Kidney epithelial cell (primary cell): Measurements from ENCODE around the genes SNUPN, UBE2Q2 and IREB2.

GRCh38 chr15:75544913-75545357, 34.2 kb downstream of the PTPN9 start:
- RAMPAGE, long total RNA, result no peak
- RRBS, result no CpG with 5 or more reads among the region's 1 CpG

GRCh38 chr15:75625206-75626199, at the start of gene SNUPN:
SNUPN (minus strand) TSS chr15:75625725.
- RAMPAGE, long total RNA, result start-site peak on the minus strand at chr15:75625594-75625713, 83 and 352 reads in 2 replicates
- RRBS, result 1% methylated on average over 32 of the region's 67 CpGs

DNA sequence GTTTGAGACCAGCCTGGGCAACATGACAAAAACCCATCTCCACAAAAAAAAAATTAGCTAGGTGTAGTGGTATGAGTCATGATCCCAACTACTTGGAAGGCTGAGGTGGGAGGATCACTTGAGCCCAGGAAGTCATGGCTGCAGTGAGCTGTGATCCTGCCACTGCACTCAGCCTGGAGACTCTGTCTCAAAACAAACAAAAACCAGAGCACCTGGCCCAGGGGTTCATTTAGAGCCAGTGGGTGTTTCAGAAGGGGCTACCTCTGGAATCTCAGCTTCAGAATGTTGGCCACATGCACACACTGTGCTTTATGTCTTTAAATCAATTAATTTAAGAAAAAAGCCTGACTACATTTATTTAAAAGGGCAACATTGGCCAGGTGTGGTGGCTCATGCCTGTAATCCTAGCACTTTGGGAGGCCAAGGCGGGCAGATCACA, 2.2 kb upstream of the SNUPN start:
- RAMPAGE, long total RNA, result no peak
- RRBS, result no CpG with 5 or more reads among the region's 1 CpG

- RAMPAGE, long total RNA, result no peak
- RRBS, result no CpG with 5 or more reads among the region's 20 CpGs
These were observed 21.8 kb downstream of the SNX33 start for GRCh38 chr15:75669098-75670228.

DNA sequence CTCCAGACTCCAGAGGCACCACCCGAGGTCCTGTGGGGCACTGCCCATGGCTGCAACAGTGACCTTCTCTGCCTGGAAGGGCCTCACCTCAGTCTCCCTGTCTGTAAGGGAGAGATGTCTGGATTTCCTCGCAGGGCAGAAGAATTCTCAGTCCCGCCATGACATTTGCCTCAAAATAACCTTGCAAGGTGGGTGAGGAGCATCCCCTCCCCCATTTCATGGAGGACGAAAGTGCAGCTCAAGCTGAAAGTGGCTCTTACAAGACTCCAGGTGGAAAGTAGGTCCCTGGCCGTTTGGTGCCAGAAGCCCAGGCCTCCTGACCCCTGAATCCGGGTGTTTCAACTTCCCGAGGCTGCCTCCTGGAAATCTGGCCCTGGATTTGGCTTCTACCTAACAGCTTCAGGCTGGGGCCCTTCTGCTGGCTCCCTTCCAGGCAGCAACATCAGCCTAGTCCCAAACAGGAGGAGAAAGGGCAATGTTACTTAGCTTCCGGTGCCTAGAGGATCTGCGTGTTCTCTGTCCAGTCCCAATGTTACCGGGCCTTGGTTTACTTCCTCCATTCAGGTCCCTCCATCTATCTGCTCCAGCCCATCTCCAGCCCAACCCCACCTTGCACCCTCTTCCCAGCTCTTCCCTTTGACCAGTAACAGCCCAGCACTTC, 776 bp upstream of the CSPG4 start:
- RAMPAGE, long total RNA, result no peak
- RRBS, result no CpG with 5 or more reads among the region's 10 CpGs

DNA sequence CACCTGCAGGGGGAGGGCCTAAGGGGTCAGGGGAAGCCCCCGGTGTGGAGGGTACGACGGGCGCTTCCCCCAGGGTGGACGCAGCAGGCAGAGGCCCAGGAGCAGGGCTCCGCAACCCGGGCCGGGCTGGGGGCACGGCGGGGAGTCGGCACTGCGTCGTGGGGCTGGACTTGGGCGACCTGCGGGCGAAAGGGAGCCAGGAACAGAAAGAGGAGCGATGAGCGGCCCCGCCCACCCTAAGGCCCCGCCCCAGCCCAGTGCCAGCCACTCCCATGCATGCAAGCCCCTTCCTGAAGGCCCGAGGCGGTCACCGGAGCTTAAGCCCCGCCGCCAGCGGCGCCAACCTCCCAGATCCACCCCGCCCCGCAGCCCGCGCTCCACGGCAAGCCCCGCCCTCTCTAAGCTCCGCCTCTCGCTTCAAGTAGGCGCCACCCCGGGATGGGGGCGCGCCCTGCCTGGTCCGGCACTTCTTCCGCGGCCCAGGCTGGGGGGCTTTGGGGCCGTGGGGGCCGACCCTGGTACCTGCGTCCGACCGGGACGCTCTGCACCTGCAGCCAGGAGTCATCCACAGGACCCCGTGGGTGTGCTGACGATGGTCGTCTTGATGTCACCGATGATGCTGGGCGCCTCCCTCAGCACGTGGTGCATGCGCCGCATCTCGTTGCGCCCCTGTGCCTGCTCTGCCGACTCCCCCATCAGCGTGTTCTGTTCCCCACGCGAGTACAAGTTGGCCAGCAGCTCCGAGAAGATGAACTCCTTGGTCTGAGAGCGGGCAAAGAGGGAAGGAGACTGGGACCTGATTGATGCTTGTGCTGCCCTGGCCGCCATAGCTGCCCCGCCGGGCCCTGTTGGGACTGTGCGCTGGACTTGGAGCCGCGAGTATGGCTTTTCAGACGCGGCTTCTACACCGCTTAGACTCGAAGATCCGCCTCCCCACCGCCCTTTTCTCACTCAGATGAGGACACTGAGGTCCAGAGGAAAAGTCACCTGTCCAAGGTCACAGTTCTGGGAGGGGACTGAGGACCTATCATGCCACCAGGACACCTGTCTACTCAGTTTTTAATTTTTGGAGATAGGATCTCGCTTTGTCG, 14.9 kb downstream of the ODF3L1 start:
- RAMPAGE, long total RNA, result no peak
- RRBS, result 3% methylated on average over 12 of the region's 78 CpGs

DNA sequence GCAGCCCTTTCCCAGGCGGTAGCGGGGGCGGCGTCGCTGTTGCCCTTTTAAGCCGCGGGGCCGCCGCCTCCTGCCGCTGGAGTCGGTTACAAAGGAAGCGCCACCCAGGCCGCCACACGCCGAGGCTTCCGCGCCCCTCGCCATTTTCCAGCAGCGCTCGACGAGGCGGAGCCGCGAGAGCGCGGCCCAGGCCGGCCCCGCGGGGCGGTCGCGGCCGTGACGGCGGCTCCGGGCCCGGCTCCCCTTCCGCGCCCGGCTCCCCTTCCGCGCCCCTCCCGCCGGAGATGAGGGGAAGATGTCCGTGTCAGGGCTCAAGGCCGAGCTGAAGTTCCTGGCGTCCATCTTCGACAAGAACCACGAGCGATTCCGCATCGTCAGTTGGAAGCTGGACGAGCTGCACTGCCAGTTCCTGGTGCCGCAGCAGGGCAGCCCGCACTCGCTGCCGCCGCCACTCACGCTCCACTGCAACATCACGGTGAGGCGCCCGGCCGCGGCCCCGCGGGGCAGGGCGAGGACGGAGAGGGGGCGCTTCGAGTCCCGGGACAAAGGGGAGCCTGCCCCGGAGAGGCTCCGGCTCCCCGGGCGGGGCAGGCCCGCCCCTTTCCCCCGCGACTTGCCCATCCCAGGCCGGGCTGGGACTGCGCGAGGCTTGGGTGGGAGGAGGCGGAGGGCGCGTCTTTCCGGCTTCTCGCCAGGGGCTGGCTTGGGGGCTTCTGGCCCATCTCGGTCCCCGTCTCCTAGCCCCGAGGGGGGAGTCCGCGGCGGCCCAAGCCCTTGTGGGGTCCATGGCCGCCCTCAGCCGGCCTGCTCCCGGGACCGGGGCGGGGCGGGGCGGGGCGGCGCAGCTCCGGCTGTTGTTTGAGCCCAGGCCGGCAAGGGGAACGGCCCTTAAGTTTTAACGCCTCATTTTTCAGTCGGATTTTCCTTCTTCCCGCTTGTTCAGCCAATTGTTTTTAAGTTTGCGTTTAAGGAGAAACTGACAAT, at the start of gene UBE2Q2:
UBE2Q2 (plus strand) TSS at position 76 of the 984 bp plus-strand sequence.
- RAMPAGE, long total RNA, result start-site peak on the plus strand centred at position 238 of the sequence, 73 bp wide, 68 and 49 reads in 2 replicates
- RRBS, result 5% methylated on average over 34 of the region's 108 CpGs

GRCh38 chr15:76150883-76151421, 91.2 kb downstream of the TMEM266 start:
- RAMPAGE, long total RNA, result no peak
- RRBS, result no CpG with 5 or more reads among the region's 8 CpGs

- RAMPAGE, long total RNA, result no peak
- RRBS, result no CpG with 5 or more reads among the region's 2 CpGs
These were observed 25.0 kb downstream of the ETFA start for GRCh38 chr15:76286320-76286562.

DNA sequence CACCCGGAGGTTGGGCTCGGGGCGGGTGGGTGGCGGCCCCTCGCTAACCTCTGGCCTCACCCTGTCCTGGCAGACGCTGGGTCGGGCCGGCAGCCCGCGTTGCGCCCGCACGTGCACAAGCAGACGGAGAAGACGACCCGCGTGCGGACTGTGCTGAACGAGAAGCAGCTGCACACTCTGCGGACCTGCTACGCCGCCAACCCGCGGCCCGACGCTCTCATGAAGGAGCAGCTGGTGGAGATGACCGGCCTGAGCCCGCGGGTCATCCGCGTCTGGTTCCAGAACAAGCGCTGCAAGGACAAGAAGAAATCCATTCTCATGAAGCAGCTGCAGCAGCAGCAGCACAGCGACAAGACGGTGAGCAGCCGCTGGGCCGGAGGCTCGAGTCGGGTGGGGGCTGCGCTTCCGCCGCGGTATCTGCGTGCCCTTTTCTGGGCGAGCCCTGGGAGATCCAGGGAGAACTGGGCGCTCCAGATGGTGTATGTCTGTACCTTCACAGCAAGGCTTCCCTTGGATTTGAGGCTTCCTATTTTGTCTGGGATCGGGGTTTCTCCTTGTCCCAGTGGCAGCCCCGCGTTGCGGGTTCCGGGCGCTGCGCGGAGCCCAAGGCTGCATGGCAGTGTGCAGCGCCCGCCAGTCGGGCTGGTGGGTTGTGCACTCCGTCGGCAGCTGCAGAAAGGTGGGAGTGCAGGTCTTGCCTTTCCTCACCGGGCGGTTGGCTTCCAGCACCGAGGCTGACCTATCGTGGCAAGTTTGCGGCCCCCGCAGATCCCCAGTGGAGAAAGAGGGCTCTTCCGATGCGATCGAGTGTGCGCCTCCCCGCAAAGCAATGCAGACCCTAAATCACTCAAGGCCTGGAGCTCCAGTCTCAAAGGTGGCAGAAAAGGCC, 3.9 kb downstream of the ISL2 start:
- RAMPAGE, long total RNA, result no peak
- RRBS, result 2% methylated on average over 7 of the region's 69 CpGs

- RAMPAGE, long total RNA, result no peak
- RRBS, result no CpG with 5 or more reads among the region's 11 CpGs
These were observed 8.1 kb downstream of the PSTPIP1 start for GRCh38 chr15:77002877-77003527.

DNA sequence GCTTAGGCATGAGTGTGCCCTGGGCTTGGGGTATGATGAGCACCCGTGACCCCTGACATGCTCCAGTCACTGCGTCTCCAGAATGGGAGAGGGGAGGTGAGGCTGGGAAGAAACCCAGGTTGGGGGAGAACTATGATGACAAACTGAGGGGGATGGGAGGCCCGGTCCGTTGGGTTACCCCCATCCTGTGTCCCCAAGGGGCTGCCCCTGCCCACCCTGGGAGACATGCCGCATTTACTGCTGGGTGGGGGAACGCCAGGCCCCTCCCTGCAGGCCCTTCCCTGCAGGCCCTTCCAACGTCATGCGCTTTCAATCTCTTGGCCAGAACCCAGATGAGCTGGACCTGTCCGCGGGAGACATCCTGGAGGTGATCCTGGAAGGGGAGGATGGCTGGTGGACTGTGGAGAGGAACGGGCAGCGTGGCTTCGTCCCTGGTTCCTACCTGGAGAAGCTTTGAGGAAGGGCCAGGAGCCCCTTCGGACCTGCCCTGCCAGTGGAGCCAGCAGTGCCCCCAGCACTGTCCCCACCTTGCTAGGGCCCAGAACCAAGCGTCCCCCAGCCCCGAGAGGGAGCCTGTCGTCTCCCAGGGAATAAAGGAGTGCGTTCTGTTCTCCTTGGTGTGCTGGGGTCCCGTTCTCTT, 34.1 kb downstream of the TSPAN3 start:
- RAMPAGE, long total RNA, result no peak
- RRBS, result no CpG with 5 or more reads among the region's 19 CpGs

DNA sequence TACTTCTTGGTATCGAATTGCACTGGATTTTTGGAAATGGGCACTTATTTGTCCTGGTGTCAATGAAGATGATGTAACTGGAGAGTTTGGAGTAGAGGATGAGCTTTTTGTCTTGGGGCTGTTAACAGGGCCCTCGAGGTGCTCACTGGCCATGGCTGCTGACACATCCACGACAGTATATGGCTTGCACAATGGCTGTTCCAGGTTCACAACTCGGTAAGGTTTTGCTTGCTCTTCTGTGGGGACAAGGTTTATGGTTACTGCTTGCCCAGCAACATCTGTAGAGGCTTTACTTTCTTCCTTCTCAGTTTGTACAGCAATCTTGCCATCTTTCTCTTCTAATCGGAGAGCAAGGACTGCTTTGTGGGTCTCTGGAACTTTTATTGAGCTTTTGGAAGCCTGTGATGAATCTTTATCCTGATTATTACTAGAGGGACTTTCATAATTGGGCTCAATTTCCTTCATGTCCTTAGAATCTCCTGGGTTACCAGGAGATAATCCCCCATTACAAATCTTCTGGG, 109.5 kb upstream of the TSPAN3 start:
- RAMPAGE, long total RNA, result no peak
- RRBS, result no CpG with 5 or more reads among the region's 5 CpGs

DNA sequence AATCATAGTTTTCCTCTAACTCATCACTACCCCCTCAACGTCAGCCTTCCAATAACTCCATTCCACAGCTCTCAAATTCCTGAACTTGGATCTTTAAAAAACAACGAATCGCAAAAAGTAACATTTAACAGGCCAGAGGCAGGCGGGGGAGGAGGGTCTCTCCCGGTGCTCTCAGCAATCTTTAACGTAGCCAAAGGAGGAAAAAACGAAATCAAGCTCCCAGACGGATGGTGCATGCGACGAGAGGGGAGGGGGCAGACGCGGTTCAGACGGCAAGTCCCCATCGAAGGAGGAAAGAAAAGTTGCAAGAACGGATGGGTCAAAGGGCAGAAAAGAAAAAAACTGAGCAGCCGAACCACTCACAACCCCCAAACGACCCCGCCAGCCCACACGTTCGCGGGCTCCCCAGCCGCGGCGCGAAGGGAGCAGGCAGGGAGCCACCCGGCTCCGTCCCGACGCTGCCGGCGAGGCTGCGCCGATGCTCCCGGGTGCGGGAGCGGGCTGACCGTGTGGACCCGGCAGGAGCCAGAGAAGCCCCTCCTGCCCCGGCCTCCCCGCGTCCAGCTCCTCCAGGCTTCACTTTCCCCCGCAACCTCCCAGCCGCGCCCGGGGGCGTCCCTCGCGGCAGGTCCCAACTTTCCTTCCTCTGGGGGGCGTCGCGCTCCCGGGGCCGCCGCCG, 705 bp downstream of the PEAK1 start:
- RAMPAGE, long total RNA, result no peak
- RRBS, result 1% methylated on average over 17 of the region's 55 CpGs

- RAMPAGE, long total RNA, result no peak
- RRBS, result no CpG with 5 or more reads among the region's 6 CpGs
These were observed 66.3 kb downstream of the HMG20A start for GRCh38 chr15:77486919-77487554.

GRCh38 chr15:77507153-77508268, 86.8 kb downstream of the HMG20A start:
- RAMPAGE, long total RNA, result no peak
- RRBS, result no CpG with 5 or more reads among the region's 15 CpGs

- RAMPAGE, long total RNA, result no peak
- RRBS, result 2% methylated on average over 44 of the region's 110 CpGs
These were observed 187.3 kb upstream of the LINGO1 start for GRCh38 chr15:77819687-77820753.

DNA sequence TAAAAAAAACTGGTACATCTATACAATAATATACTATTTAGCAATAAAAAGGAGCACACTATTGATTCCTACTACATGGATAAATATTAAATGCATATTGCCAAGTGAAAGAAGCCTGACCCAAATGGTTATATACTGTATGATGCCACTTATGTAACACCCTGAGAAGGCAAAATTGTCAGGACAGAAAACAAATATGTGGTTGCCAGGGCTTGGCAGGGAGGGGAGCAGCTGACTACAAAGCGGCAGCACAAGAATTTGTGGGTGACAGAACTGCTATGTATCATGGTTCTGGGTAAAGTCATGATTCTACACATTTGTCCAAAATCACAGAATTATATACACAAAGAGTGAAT, 22.6 kb downstream of the TBC1D2B start:
- RAMPAGE, long total RNA, result no peak
- RRBS, result no CpG with 5 or more reads among the region's 1 CpG

- RAMPAGE, long total RNA, result no peak
- RRBS, result no CpG with 5 or more reads among the region's 7 CpGs
These were observed 11.4 kb downstream of the SH2D7 start for GRCh38 chr15:78103668-78104281.

- RAMPAGE, long total RNA, result start-site peak on the plus strand at chr15:78438205-78438317, 52 and 48 reads in 2 replicates
- RRBS, result 6% methylated on average over 13 of the region's 65 CpGs
These were observed at the start of gene IREB2 for GRCh38 chr15:78437405-78438374. IREB2 (plus strand) TSS chr15:78438216.